Fibroblast of the aortic adventitia (primary cell): ENCODE results near the genes RASL12, SNAPC5 and LCTL.

GRCh38 chr15:64872969-64873489 lies 31.3 kb downstream of the PLEKHO2 start:
- CAGE, long polyA plus RNA: no peak

DNA sequence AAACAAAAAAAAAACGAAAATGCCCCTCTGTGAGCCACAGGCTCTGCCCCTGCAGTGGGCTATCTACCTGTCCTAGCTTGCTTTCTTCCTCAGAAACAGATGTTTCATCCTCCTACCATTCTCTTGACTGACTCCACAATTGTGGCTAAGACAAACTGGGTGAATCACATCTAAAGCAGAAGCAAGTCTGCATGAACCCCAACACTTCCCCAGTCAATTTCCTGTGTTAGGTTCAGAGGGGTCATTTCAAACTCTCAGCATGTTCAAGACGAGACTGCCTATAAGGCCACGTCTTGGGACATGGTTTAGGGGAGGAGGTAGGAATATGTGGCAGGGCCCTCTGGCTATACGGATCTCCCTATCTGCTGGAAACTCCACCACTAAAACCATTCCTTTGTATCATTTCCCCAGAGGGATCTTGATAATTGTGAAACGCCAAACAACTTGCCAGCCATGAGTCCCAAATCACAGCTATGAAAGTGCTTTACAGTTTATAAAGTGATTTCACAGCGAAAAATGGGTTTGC lies 28.5 kb upstream of the ANKDD1A start:
- CAGE, long polyA plus RNA: no peak

DNA sequence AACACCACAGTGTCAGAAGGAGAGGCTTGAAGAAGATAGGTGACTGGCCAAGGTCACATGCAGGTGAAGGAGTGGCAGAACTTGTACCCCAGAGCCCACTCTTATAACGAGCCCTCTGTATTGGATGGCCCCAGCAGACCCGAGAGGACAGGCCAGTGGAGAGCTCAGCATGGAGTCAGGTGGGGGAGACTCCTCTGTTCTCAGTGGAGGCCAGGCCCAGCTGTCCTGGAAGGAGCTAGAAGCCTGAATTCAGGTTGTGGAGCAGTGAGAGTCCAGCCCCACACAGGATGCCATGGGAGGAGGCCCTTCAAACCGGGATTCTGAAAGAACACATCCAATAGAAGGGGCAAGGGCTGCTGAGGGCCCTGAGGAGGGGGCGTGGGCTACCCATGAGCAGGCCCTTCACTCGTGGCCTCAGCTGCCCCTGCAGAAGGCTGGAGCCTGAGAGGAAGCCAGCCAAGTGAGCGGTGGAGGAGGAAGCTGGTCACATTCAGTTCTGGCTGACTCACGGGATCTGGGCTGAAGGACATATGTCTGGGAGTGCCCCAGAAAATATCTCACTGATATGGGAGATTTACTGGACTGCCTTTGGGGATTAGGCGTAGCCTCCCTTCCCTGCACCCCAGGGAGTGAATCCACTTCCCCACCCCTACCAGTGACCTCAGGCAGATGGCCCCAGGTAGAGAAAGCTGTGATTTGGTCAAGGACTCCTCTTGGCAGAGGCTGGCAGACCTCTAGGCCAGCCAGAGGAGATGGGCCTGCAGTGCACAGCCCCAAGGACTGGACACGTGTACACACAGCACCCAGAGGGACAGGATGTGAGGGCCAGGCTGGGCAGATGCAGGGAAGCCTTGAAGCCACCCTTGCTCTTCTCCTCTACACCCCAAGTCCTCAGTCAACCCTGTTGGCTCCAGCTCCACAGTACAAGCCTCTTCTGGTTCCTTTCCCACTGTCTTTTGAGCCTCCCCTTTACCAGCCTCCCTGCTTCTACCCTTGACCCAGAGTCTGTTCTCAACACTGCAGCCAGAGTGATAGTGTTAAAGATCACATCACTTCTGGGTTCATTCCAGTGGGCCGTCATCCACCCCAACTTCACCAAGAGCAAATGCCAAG lies 14.3 kb upstream of the ANKDD1A start:
- CAGE, long polyA plus RNA: no peak

GRCh38 chr15:64938124-64938528 lies 26.4 kb downstream of the ANKDD1A start:
- CAGE, long polyA plus RNA: no peak

GRCh38 chr15:64985330-64985960 lies 4.3 kb downstream of the SPG21 start:
- CAGE, long polyA plus RNA: no peak

DNA sequence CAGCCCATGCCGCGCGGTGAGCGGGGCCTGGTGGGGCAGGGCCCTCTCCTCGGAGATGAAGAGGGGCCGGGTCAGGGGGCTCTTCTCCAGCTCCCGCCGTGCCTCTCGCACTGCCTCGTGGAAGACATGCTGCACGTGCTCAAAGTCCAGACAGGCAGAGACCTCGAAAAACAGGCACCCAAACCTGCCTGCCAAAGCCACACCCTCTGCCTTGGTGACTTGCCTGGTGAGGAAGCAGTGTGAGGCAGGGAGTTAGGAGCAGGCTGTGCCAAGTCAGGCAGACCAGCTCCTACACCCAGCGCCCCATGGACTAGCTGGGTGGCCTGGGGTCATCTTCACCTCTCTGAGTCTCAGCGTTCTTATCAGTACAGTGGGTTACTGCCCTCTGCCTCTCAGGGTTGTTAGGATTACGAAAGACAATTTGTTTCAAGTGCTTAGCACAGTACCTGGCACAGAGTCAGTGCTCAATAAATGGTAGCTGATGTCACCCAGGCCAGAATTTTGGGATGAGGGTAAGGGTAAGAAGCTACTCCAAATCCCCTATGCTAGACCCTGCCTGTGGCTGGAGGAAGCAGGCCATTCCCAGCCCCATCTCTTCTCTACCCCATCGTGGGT lies 10.0 kb downstream of the SLC51B start:
- CAGE, long polyA plus RNA: no peak

DNA sequence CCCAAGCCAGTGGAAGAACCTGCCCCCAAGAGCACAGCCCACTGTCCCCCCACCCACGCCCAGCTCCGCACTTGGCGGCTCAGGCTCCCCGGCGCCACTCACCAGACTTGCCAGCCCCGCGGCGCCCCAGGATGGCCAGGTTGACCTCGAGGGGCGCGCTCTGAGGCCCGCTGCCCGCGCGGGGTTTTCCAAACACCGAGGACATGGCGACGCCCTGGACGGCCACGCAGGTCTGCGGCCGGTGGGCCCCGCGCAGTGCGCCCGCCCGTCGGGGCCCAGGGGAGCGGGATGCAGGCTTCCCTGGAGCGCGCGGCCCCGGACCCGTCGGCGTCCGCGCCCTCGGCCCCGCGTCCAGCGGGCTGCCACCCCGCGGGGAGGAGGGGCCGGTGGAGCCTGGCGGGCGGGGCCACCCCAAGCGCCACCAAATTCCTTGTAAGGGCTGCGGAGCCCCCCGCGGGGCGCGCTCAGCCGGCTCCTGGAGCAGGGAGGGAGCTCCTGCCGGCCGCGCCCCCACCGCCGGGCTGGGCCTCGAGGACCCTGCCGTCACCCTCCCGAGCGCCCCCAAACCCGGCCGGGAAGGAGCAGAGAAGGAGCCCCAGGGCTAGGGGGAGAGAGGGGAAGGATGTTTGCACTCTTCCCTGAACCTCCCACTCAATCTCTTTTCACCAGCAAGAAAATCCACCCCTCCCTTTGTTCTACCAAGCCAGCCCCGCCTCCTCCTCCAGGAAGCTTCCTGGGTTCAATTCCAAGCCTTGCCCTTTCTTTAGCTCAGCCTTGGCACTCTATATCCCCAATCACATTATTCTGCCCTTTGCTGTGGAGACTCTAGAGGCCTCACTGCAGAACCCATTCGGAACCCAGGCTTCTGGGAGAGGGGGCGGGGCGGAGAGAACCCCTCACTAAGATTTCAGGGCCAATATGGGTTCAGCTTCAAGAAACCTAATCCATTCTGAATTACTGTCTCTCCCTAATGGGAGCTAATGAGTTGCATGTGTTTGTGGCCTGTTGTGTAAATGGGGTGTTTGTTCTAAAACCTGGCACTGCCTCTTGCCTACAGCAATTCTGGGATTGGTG lies at the start of gene RASL12:
RASL12 (minus strand) TSS at position 361 of the 1,074 bp plus-strand sequence.
- CAGE, long polyA plus RNA: no peak

DNA sequence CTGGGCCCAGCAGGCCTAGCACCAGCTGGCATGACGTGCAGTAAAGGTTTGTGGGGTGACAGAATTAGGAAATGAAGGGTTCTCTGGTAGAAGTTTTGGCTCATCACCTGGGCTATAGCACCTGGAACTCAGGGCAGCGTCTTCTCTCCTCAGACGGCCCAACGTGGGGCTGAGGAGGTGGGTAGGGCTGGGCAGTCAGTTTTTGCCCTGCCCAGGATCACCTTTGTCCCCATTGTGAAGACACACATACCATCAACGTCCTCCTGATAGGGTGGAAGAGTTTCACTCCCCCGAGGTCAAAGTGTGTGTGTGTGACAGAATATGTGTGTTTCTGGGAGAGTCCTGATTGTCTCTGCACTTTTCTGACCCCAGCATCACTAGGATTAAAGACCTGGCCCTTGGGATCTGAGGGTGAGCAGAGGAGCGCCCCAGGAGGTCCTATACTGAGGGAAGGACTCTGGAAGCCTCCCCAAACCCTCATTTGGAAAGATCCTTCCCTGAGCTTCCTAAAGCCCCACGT lies 12.2 kb downstream of the KBTBD13 start:
- CAGE, long polyA plus RNA: no peak

DNA sequence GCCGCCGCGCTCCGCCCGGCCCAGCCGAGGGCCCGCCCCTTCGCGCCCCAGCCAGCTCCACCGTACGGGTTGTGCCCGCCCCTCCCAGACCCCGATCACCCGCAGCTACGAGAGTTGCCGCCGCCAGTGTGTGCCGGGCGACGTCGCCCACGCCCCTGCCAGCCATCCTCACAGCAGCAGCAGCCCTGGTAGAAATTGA lies 217 bp upstream of the PARP16 start:
- CAGE, long polyA plus RNA: no peak

GRCh38 chr15:65414666-65415753 lies 7.7 kb downstream of the IGDCC4 start:
- CAGE, long polyA plus RNA: no peak

- CAGE, long polyA plus RNA: no peak
These were observed 137.9 kb downstream of the MEGF11 start for GRCh38 chr15:66115310-66116470.

- CAGE, long polyA plus RNA: no peak
These were observed 13.8 kb upstream of the TIPIN start for GRCh38 chr15:66370100-66370806.

GRCh38 chr15:66434776-66435564 lies 48.3 kb downstream of the MAP2K1 start:
- CAGE, long polyA plus RNA: no peak

- CAGE, long polyA plus RNA: no peak
These were observed 25.4 kb downstream of the SNAPC5 start for GRCh38 chr15:66472123-66472695.

GRCh38 chr15:66491687-66492729 lies 5.6 kb downstream of the SNAPC5 start:
- CAGE, long polyA plus RNA: no peak

DNA sequence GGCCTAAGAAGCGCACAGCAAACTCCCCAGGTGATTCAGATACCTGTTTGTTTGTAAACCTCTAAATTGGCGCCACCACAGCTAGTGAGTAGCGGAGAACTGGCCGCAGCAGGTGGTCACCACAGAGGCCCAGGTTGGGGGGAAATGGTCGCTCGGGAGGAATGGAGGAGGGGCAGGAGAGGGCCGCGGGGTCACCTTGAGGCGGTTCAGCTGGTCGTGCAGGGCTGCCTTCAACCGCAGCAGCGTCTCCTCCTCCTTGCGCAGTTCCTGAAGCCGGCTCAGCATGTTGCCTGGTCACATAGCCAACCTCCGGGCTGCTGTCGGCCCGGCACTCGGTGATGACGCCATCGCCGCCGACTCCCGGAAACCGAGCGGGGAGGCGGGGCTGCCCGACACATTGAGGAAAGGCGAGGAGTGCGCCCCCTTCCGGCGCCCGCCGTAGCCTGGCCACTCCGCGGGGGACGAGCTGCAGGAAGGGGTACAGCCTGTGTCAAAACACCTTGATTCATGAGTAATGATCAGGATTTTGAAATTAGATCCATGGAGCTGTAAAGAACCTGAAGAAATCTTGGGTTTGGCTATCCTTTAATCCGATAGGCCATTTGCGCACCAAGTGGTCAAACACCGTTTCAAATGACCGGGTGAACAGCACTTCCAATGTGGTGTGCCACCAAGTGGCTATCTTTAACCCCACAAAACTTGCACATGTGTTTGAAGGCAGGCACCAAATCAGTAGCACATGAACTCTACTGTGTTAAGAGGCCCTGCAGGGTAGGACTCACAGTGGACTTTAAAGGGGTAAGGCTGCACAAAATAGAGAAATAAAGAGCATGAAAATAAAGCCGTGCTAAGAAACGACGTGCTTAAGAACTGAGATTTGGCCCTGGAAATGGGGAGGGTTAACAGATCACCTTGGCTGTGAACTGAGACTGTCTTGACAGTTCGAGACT lies at the start of gene SNAPC5:
SNAPC5 (minus strand) TSS at position 316 of the 950 bp plus-strand sequence.
- CAGE, long polyA plus RNA: no peak

DNA sequence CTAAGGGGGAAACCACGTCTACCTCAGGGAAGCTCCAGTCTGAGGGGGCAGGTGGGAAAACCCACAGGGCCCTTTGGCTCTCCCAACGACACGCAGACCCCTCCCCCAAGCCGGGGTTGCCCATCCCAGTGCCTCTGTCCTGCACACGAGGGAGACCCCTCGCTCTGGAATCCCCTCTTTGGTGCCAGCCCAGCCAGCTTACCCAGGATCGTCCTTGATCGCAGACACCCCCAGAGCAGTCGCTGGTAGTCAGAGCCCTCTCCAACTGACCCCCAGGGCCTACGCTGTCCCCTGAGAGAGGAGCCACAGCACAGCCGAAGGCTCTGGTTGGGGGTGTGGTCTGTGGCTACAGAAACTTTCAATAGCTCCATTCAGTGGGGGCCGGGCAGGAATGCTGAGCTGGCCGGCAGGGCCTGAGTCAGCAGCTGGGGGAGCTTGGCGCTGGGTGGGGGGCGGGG lies at the start of gene LCTL:
LCTL (minus strand) TSS at position 344 of the 458 bp plus-strand sequence.
- CAGE, long polyA plus RNA: no peak

- CAGE, long polyA plus RNA: no peak
These were observed 51.6 kb upstream of the SMAD6 start for GRCh38 chr15:66650284-66650950.

GRCh38 chr15:66656733-66657462 lies 45.1 kb upstream of the SMAD6 start:
- CAGE, long polyA plus RNA: no peak

- CAGE, long polyA plus RNA: no peak
These were observed 39.6 kb upstream of the SMAD6 start for GRCh38 chr15:66662313-66662909.